Measurements from ENCODE around the genes MARCO and DBI.

- CAGE, long polyA plus RNA, result no peak
- RRBS, result no CpG with 5 or more reads among the region's 11 CpGs
Measured at GRCh38 chr2:118941789-118942462, at the start of gene MARCO. Gene MARCO (plus strand): TSS chr2:118942194.

DNA sequence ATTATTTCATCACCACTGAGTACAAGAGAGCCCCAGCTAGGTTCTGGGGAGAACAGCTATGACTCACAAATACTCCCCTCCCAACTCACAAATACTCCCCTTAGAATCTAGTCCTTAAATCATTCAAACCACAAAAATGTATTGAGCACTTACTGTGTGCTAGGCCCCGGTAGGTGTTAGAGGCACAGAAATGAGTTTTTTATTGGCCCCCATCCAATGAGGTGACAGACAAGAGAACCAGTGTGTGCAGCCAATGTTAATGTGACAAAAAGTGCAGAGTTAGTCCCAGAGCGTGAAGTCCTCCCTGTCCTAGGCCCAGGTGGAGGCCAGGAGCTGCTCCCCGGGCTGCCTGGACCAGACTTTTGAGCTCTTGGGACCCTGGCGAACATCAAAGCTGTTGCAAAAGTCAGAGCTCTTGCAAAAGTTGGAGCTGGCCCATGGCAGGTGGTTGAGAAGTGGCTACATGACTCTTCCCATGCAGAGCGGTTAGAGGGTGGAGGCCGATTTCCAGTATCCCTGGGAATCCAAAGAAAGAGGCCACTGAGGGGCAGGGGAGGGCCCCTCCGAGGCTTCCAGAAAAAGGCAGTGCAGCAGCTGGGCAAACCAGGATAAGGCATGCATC is 9.9 kb downstream of the STEAP3 start:
- CAGE, long polyA plus RNA, result no peak
- RRBS, result no CpG with 5 or more reads among the region's 7 CpGs

- CAGE, long polyA plus RNA, result no peak
- RRBS, result no CpG with 5 or more reads among the region's 12 CpGs
Measured at GRCh38 chr2:119264705-119265601, 41.3 kb downstream of the STEAP3 start.

DNA sequence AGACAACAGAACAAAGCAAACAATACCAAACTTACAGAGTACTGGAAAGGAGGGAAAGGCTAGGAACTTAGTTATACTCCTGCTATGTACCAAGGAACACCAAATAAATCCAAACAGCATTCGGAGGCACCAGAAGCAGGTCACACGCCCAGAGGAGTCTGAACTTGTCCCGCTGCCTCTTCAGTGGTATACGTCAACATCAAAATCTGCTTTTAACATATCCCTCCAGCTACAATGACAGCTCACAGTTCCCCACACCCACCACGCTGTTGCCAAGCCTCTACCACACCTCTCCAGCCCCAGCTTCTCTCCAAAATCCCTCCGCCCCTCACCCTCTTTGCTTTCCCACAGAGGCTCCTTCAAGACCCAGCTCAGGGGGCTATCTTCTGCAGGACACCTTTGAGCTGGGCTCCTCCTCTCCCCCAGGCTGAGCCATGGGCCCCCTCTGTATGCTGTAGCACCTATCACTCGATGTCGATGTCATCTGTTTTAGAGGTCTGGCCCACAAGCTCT is 17.3 kb downstream of the C2orf76 start:
- CAGE, long polyA plus RNA, result no peak
- RRBS, result no CpG with 5 or more reads among the region's 8 CpGs

GRCh38 chr2:119366907-119367982 is at the start of gene DBI:
Gene DBI (plus strand): TSS chr2:119366977.
- CAGE, long polyA plus RNA, result no peak
- RRBS, result 1% methylated on average over 19 of the region's 69 CpGs

DNA sequence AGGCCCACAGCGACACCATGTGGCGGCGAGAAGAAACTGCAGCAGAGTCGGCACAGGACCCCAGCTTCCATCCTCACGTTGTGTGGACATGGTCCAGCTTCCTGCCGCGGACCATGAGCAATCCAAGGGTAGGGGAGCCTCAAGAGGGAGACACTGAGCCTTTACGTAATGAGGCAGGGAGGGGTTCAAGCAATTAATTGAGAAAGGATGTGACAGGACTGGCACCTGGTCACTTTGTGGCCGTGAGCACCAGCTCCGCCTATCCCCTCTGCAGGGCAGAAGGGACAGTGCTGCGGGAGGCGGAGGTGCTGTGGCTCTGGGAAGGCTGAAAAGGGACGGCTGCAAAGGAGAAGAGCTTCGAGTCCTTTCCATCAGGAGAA is 44.7 kb downstream of the TMEM37 start:
- CAGE, long polyA plus RNA, result no peak
- RRBS, result no CpG with 5 or more reads among the region's 14 CpGs

DNA sequence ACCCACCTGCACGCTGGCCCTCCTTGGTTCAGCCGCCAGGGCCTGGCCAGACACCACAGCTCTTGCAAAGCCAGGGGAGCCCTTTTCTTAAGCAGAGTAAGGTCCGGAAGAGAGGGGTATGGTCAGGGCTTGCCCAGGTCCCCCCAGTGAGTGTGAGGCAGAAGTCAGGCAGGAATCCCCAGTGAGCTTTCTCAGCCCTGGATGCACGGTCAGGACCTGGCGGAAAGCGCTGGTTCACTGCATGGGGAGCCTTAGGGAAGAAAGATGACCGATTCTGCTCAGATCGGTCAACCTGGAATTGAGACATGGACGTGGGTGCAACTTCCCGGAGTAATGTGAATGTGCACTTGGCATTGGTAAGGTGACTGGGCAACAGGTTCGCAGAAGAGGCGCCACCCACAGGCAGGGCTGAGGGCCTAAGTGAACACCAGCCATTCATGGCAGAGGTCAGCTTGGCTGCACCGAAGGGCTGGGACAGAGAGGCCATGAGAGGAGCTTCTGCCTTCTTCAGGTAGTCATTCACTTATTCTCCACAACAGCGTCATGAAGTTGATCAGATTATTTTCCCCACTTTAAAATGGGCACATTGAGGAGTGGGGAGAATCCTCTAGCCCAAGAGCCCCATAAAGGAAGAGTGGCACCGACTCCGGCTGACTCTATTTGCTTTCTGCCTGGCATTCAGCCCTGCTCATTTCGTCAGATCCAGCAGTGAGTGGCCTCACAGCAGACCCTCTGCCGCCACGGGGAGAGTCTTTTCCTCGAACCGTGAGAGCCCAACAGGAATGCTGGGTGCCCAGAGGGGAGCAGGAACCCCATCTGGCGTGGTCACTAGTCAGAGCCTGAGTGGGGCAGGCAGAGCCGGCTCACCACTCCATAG is 35.8 kb downstream of the SCTR start:
- CAGE, long polyA plus RNA, result no peak
- RRBS, result 86% methylated on average over 1 of the region's 23 CpGs

DNA sequence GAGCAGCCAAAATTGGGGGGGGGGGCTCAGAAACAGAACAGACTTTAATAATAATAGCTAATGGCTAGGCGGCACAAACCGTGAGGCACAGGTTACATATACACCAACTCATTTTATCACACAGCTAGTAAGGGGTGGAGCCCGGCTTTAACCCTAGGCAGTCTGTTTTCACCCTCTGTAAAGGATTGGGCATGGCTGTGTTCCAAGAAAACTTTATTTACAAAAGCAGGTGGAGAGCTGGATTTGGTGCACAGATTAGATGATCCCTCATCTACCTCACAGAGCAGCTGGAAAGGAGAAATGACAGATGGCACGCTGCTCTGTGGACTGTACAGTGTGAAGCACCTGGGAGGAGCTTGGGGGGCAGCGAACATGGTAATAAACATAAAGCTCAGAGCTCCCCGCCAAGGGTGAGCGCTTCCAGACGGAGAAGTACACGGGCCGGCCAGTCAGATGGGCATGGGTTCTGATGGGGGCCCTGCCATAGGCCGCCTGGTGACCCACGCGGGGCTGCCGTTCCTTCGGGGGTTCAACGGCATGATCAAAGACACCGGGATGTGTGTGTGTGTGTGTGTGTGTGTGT is 952 bp upstream of the TMEM177 start:
- CAGE, long polyA plus RNA, result no peak
- RRBS, result 0% methylated on average over 1 of the region's 17 CpGs

- CAGE, long polyA plus RNA, result no peak
- RRBS, result no CpG with 5 or more reads among the region's 27 CpGs
Measured at GRCh38 chr2:119683549-119684575, 4.9 kb downstream of the TMEM177 start.

DNA sequence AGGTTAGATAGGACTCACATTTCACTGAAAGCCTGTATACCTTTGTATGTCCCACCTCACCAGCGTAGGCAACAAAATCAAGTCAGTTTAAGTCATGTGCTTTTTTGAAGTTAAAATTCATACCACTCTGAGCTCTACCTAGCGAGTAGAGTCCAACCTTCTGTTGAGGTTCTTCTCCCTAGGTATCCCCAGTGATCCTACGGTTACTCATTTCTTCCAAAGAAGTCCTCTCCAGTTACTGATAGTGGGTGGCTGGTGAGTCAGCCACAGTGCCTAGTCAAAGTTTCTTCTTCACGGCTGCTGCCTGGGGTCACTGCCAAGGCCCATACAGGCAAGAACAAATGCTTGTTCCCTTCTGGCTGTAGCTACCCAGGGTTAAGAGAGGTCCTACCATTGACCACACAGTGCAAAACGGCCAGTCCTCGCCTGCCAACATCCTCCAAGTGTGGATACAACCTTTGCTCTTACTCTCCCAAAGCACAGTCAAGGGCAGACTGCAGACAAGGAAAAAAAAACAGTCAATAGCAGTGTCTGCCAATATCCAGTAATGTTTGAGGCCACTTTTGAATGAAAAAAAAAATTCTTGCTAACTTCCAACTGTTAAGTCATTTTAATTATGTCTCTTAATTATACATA is 2.9 kb upstream of the PTPN4 start:
- CAGE, long polyA plus RNA, result no peak
- RRBS, result no CpG with 5 or more reads among the region's 6 CpGs

- CAGE, long polyA plus RNA, result no peak
- RRBS, result no CpG with 5 or more reads among the region's 4 CpGs
Measured at GRCh38 chr2:119901906-119902578, 110.8 kb upstream of the EPB41L5 start.

DNA sequence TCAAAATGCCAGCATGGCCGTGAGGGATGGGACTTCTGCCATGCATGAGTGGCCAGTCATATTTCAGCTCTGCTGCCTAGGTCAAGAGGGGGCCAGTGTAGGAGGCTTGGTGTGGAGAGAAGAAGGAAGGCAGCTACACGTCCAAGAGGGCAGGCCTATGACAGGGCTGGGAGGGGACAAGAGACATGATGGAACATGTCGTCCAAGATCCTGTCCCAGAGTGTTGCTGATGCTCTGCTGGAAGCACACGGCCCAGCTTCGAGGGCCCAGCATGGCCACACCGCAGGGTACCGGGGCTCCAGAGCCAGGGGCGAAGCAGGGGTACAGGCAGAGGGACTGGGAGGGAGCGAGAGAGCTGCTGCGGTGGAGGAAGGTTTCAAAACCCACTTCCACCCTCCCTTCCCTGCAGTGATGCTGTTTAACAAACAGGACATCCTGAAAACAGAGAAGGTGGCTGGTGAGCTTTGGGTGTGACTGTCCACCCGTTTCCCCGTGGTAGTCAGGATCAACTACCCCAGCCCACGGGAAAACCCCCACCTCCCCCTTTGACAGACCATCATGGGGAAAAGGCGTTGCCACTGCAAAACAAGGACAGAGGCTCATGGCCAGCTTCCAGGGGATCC is 13.1 kb downstream of the TMEM185B start:
- CAGE, long polyA plus RNA, result no peak
- RRBS, result no CpG with 5 or more reads among the region's 14 CpGs

DNA sequence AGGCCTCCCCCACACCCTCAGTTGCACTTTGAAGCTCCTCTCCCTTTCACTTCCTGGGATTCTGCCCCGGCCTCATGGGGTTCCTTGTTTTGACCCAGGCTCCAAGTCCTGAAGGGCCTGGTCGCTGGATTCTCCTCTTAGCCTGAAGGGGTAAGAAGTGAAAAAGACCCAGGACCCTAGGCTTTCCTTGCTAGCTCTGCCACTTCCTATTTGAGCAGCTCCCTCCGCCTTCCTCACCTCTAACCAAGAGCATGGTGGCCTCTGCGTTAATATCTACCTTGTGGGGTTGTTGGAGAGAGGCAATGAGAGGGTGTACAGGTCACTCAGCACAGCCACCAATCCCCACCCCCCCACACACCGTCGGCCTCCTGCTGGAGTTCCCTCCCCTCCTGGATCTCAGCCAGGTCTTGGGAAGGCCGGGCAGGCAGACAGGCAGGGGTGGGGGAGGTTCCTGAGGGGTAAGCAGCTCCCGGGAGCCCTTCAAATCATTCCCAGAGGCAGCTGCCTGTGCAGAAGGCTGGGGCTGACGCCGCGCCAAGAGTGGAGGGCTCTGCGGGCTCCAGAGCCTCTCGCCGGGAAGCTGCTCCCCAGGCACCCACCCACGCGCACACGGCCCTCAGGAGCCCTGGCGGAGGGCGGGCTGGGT is 49.8 kb downstream of the INHBB start:
- CAGE, long polyA plus RNA, result no peak
- RRBS, result 5% methylated on average over 2 of the region's 19 CpGs

- CAGE, long polyA plus RNA, result no peak
- RRBS, result 95% methylated on average over 3 of the region's 24 CpGs
Measured at GRCh38 chr2:120398903-120399849, 53.2 kb downstream of the INHBB start.

GRCh38 chr2:120536926-120537179 is 190.9 kb downstream of the INHBB start:
- CAGE, long polyA plus RNA, result no peak
- RRBS, result no CpG with 5 or more reads among the region's 5 CpGs

- CAGE, long polyA plus RNA, result no peak
- RRBS, result no CpG with 5 or more reads among the region's 14 CpGs
Measured at GRCh38 chr2:120543755-120544231, 191.9 kb upstream of the GLI2 start.

GRCh38 chr2:120709285-120710147 is 26.2 kb upstream of the GLI2 start:
- CAGE, long polyA plus RNA, result no peak
- RRBS, result 100% methylated on average over 1 of the region's 17 CpGs

GRCh38 chr2:120740352-120740781 is 4.7 kb downstream of the GLI2 start:
- CAGE, long polyA plus RNA, result no peak
- RRBS, result no CpG with 5 or more reads among the region's 8 CpGs

GRCh38 chr2:120845185-120845670 is 109.6 kb downstream of the GLI2 start:
- CAGE, long polyA plus RNA, result no peak
- RRBS, result no CpG with 5 or more reads among the region's 11 CpGs

DNA sequence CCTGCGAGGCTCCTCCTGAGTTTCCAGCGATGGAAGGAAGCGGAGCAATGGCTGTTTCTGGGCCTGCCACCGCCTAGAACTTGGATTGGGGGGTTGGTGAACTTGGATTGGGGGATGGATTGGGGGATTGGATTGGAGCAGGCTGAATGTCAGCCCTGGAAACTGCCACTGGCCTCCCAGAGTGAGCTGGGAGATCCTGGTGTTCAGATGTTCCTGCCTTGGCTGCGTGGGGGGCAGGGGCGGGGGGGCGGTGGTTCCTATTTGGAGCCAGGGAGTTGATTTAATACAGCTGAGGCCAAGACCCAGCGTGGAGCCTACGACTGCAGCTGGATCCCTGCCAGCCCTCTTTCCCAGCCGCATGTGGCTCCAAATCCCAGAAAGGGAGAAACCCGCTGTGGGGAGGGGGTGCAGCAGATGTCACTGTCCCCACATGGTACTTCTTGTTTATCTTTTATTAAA is 111.9 kb downstream of the GLI2 start:
- CAGE, long polyA plus RNA, result no peak
- RRBS, result no CpG with 5 or more reads among the region's 11 CpGs